Cardiac muscle cell (in vitro differentiated cells and primary cell): ENCODE measurements around a stretch of chr12.

GRCh38 chr12:20762-21455 lies 45.7 kb upstream of the IQSEC3 start:
- RAMPAGE, long total RNA: no peak
- RRBS: 90% methylated on average over 2 of the region's 11 CpGs

DNA sequence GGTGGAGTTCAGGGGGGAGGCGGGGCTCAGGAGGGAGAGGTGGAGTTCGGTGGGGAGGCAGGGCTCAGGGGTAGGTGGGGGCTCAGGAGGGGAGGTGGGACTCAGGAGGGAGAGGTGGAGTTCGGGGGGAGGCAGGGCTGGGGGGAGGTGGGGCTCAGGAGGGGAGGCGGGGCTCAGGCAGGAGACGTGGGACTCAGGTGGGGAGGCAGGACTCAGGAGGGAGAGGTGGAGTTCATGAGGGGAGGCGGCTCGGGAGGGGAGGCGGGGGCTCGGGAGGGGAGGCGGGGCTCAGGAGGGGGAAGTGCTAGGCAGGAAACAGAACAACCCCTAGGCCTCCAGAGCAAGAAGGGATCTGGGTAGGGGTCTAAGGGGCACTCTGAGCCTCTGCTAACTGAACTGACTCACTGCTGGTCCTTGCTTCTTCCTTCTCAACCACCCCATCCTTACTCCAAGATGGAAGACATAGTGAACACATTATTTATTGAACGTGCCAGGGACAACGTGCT lies 37.1 kb downstream of the IQSEC3 start:
- RAMPAGE, long total RNA: no peak
- RRBS: no CpG with 5 or more reads among the region's 12 CpGs

DNA sequence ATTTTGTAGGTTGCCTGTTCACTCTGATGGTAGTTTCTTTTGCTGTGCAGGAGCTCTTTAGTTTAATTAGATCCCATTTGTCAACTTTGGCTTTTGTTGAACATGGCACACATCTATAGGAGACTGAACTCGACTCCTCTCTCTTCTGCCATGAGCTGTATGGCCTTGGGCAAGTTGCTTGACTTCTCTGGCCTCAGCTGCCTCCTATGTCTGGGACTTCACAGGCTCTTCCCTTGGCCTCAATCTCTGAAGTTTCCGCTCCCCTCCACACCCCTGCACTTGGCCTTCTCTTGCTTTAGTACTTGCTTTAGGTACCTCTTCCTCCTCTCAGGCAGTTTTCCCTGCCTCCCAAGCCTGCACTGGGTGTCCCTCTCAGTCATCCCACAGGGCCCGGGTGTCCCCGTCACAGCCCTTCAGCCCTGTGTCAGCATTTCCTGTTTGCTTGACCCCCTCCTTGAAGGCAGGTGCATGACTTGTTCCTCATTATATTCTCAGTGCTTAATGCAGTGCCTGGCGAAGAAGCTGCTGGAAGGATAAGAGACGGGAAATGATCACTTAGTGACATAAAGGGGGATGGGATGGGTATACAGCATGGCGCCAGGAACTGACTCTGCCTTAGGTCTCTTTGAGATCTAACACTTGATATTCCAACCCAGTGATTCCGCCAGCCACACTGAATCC lies 61.4 kb downstream of the IQSEC3 start:
- RAMPAGE, long total RNA: no peak
- RRBS: no CpG with 5 or more reads among the region's 8 CpGs

GRCh38 chr12:336286-336524 lies 52.9 kb downstream of the KDM5A start:
- RAMPAGE, long total RNA: no peak
- RRBS: no CpG with 5 or more reads among the region's 1 CpG

DNA sequence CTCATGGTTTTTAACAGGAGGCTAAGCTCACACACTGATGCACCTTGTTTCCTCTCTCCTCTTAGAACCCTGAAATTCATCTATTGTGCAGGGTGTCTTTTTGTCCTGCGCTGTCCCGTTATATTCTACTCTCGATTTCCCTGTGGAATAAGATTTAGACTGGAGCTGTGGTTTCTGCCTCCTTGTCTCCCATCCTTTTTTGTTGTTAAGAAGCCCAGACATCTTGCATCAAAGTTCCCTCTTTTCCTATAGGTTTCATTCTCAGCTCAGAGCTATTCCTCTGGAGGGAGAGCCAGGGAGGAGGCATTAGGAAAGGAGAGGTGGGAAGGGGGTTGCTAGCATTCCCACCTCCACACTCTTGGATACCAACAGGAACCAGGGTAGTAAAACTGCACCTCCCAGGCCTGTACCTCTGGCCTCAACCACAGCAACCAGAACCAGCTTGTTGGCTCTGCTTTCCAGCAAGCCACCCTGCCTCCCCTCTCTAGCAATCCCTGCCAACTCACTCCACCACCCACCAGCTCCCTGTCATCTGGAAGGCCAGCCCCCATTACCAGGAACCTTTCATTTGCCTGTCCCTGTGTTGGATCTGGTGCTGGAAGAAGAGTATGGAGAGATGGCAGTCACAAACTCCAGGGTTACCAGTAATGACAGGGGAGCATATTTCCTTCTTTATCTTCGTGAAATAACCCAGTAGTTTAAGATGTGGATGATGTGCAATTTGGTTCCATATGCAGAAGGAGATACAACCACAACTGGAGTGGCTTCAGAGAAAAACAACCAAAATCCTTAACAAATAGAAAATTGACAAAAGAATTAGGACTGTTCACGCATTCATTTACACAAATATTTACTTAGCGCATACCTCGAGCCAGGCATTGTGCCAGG lies 3.1 kb downstream of the B4GALNT3 start:
- RAMPAGE, long total RNA: no peak
- RRBS: no CpG with 5 or more reads among the region's 7 CpGs

DNA sequence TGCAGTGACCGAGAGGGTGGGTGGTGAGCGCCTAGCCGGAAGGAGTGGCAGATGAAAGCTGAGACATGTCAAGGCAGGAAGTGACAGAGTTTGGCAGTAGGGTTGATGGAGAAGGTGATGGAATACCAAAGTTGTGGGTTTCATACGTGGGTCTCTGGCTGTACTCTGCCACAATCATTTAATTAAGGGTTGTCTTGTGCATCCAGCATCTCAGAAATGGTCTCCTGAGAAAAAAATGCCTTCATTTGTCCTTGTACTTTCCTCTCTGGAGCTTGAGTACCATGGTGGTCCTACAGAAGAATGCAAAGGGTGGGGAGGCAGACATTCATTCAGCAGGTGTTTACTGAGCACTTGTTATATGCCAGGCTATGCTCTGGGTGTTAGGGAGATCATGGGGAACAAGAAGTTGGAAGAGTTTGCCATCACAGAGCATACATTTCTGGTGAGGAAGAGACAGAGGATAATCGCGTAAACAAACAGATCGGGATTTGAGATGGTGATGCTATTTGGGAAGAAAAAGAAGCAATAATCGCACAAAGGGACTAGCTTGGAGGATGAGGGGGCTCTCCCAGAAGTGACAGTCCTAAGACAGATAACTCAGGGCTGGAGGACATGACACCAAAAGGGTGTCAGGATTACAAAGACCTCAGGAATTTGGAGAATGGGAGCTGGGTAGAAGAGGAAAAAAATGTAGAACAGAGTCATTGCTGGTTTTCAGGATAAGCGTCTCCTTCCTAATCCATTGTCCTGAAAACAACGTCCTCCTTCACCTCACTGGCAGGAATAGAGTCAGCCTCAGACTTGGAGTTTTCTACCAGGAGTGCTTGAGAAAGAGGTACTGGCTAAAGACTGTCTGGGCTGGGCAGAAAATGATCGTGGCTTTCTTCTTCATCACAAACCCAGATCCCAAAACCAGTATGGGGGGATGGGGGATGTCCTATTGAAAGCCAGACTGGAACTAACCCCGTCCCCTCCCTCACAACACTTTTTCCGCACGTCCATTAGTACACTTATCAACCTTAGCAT lies 13.9 kb downstream of the B4GALNT3 start:
- RAMPAGE, long total RNA: no peak
- RRBS: no CpG with 5 or more reads among the region's 14 CpGs

GRCh38 chr12:538473-538998 lies 78.8 kb downstream of the B4GALNT3 start:
- RAMPAGE, long total RNA: no peak
- RRBS: no CpG with 5 or more reads among the region's 5 CpGs

DNA sequence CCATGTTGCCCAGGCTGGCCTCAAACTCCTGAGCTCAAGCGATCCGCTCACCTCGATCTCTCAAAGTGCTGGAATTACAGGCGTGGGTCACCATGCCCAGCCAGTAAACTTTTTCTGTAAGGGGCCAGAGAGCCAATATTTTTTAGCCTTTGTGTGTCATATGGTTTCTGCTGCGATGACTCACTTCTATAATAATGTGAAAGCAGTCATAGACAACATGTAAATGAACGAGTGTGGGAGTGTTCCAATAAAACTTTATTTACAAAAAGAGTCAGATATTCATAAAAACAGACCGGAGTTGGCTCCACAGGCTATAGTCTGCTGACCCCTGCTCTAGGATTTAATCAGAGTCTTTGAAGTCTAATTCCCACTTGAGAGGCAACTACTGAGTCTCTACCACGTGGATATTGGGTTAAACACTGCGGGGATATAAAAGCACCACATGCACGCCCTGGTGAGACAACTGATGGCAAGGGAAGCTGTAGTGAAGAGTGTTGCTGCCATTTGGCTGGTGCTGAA lies 3.5 kb upstream of the NINJ2 start:
- RAMPAGE, long total RNA: no peak
- RRBS: no CpG with 5 or more reads among the region's 10 CpGs

DNA sequence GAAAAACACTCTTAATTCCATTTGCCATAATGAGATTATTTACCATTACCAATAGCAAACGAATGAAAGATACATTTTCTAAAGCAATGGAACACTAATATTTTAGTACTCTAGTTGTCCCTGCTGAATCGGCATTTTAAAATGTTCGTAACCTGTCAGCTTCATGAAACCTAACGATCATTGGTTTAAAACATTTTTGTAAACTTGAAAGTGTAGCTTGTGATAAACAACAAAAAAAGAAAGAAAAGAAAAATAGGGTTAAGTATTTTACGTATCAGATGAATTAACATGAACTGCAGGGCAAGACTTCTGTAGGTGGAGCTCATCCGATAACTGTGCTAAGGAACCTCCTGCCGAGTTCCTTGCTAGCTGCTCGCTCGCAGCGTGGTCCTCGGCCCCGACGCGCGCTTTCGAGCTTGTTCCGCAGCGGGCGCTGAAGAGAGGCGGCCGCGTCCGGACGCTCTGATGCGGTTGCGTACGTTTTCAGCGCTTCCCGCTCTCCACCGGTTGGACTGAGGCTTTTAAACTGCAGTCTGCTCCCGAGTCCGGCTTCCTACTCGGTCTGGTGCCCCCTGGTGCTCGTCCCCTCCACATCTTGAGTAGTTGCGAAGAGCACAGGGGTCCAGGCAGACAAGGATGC lies 1.4 kb upstream of the WNK1 start:
- RAMPAGE, long total RNA: no peak
- RRBS: 1% methylated on average over 8 of the region's 35 CpGs

DNA sequence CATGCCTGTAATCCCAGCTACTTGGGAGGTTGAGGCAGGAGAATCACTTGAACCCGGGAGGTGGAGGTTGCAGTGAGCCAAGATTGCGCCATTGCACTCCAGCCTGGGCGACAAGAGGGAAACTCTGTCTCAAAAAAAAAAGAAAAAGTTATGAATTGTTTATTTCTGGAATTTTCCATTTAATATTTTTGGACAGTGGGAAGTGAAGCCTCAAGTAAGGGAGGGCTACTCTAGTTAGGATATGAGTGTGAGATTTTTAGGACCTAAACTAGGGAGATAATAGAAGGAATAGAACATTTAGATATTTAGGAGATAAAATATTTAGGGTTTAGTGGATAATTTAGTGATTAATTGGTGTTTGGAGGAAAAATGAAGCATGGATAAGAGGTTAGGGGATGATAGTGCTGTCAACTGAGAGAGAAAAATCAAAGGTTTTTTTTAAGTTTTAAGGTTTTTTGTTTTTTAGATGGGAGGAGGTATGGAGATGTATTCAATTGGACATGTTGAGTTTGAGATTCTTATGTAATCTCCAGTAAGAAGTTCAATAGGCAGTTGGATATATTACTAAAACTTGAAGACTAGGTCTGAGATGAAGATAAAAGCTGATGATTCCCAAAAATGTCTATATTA lies 11.2 kb downstream of the WNK1 start:
- RAMPAGE, long total RNA: no peak
- RRBS: no CpG with 5 or more reads among the region's 3 CpGs

GRCh38 chr12:818137-818571 lies 65.8 kb downstream of the WNK1 start:
- RAMPAGE, long total RNA: no peak
- RRBS: no CpG with 5 or more reads among the region's 3 CpGs

- RAMPAGE, long total RNA: no peak
- RRBS: no CpG with 5 or more reads among the region's 10 CpGs
Measured at GRCh38 chr12:912819-913715, 36.4 kb downstream of the RAD52 start.

DNA sequence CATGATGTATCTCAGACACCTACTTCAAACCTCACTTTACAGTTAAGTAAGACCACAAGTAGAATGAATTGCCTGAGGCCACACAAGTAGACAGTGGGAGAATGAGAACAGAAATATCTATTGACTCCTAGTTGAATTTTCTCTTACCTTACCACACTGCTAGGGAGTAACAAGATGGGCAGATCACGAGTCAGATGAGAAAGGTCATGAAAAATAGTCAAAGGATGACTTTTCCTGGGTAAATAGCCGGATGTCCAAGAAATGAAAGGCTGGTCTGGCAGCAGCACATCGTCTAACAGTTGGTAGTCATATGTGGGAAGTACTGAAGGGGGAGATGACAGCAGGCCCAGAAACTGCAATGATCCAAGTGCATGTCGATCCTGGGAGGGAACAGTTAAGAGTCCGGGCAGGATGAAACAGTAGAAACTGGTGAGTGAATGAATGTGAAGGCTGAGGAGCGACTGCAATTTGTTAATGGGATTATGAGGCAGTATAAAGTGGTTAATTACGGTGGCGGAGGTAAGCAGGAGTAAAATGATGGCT lies 1.3 kb upstream of the ERC1 start:
- RAMPAGE, long total RNA: no peak
- RRBS: no CpG with 5 or more reads among the region's 8 CpGs

GRCh38 chr12:991463-992167 lies 592 bp downstream of the ERC1 start:
- RAMPAGE, long total RNA: start-site peak on the plus strand at chr12:991484-991597, 93 and 68 reads in 2 replicates
- RRBS: 1% methylated on average over 6 of the region's 37 CpGs

- RAMPAGE, long total RNA: no peak
- RRBS: no CpG with 5 or more reads among the region's 2 CpGs
Measured at GRCh38 chr12:1022923-1023525, 32.0 kb downstream of the ERC1 start.

DNA sequence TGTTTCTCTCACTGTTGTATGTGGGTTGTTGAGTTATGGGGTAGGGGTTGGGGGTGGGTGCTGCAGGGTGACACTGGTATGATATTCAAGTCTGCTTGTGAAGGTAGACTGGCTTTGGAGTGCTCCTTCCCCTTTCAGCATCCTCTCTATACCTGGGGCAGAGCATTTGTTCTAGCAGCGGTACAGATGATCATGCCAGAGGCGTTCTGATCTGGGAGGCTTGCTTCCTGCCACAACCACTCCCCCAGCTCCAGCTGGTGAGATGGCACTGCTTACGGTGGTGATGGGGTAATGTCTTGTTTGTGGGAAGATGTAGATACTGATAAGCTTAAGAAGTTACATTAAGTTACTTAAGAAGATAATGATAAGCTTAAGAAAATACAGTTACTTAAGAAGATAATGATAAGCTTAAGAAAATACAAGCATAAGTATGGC lies 131.8 kb downstream of the ERC1 start:
- RAMPAGE, long total RNA: no peak
- RRBS: no CpG with 5 or more reads among the region's 3 CpGs

- RAMPAGE, long total RNA: no peak
- RRBS: no CpG with 5 or more reads among the region's 6 CpGs
Measured at GRCh38 chr12:1473855-1474572, 120.4 kb downstream of the FBXL14 start.

DNA sequence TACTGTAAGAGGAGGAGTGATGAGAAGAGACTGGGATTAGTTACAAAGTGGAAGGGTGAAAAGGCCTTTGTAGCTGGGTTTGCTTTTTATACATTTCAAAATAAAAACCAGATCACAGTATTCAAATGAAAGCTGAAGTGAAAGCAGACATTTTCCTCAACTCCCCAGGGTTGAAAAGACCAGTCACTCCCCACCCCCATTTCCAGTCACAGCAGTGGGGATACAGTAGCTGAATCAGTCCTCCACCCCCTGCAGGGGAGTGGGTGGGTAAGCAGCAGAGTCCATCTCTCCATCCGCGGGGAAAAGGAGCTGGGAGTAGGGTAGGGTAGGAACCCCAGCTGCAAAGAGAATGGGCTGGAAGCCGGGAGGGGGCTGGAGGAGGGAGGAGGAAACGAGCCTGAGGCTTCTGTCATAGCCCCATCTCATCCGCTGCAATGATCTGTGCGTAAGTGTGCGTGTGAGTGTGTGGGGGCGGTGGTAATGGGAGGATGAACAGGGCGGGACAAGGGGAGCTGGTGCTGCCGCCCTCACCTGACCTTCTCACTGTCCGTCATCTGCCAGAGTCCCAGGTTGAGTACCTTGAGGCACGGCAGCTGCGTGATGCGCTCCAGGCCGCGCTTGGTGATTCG lies 1.9 kb downstream of the FBXL14 start:
- RAMPAGE, long total RNA: no peak
- RRBS: no CpG with 5 or more reads among the region's 17 CpGs

GRCh38 chr12:1592966-1593223 lies 1.5 kb downstream of the FBXL14 start:
- RAMPAGE, long total RNA: no peak
- RRBS: no CpG with 5 or more reads among the region's 12 CpGs

- RAMPAGE, long total RNA: no peak
- RRBS: no CpG with 5 or more reads among the region's 16 CpGs
Measured at GRCh38 chr12:1616087-1616971, 12.7 kb upstream of the WNT5B start.